Thoracic aorta endothelial cell (primary cell): ENCODE results near the genes PPP2R2C, BLOC1S4 and CCDC96.

- CAGE, long polyA plus RNA: no peak
Observed at GRCh38 chr4:6324618-6325586, 55.3 kb downstream of the WFS1 start.

DNA sequence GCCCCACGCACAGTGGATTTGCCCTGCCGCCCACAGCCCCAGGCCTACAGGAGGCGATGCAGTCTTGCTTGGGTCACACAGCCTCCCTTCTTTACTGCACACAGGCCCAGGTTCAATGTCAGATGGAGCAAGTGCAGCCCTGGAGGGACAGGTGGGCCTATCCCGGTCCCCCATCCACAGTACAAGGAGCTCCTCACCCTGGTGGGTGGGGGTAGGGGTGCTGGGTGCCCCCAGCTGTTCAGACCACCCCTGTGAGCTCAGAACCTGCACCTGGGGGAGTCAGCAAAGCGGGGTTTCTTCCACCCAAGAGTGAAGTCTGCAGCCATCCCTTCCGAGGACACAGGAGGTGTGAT, 87.8 kb downstream of the WFS1 start:
- CAGE, long polyA plus RNA: no peak

DNA sequence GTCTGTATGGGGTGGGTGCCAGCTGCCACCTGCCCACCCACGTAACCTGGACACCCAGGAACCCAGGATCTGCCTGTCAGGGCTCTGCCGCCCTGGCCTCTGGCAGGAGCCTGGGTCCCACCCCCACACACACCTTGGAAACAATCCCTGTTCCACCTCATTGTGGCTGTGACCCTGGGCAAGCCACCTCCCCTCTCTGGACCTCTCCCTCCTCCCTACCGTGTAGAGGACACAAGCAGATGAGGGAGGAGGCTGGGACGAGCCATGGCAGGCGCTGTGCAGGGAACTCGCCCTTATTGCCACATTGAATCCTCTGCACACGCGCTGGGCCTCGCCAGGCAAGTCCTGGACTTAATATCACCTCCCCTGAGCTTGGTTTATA, 81.3 kb downstream of the PPP2R2C start:
- CAGE, long polyA plus RNA: no peak

DNA sequence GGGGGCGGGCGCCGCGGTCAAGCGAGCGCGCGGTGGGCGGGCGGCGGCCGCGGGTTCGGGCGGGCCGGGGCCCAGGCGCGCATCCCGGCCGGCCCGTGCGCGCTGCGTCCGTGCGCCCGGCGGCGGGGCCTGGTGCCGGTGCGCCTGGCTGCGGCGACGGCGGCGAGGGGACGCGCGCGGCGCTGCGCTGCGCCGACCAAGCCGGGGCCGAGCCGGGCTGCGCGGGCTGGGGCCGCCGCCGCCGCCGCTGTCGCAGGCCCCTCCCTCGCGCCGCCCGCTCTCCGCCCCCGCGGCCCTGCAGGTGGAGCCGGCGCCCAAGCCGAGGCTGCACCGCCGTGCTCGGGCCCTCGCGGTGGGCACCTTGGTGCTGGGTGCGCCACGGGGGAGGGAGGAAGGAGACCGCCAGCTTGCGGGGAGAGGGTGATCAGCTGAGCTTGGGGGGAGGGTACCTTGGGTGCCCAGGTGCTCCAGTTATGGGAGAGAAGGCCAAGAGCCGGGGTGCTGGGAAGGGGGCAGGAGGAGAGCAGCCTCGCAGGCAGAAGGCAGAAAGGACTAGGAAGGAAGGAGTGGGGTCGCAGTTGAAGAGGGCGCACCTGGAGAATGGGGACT, at the start of gene PPP2R2C:
Gene PPP2R2C, minus strand, starts transcription at position 219 of the 609 bp plus-strand sequence.
- CAGE, long polyA plus RNA: no peak

GRCh38 chr4:6562869-6563337, 12.1 kb upstream of the MAN2B2 start:
- CAGE, long polyA plus RNA: no peak

DNA sequence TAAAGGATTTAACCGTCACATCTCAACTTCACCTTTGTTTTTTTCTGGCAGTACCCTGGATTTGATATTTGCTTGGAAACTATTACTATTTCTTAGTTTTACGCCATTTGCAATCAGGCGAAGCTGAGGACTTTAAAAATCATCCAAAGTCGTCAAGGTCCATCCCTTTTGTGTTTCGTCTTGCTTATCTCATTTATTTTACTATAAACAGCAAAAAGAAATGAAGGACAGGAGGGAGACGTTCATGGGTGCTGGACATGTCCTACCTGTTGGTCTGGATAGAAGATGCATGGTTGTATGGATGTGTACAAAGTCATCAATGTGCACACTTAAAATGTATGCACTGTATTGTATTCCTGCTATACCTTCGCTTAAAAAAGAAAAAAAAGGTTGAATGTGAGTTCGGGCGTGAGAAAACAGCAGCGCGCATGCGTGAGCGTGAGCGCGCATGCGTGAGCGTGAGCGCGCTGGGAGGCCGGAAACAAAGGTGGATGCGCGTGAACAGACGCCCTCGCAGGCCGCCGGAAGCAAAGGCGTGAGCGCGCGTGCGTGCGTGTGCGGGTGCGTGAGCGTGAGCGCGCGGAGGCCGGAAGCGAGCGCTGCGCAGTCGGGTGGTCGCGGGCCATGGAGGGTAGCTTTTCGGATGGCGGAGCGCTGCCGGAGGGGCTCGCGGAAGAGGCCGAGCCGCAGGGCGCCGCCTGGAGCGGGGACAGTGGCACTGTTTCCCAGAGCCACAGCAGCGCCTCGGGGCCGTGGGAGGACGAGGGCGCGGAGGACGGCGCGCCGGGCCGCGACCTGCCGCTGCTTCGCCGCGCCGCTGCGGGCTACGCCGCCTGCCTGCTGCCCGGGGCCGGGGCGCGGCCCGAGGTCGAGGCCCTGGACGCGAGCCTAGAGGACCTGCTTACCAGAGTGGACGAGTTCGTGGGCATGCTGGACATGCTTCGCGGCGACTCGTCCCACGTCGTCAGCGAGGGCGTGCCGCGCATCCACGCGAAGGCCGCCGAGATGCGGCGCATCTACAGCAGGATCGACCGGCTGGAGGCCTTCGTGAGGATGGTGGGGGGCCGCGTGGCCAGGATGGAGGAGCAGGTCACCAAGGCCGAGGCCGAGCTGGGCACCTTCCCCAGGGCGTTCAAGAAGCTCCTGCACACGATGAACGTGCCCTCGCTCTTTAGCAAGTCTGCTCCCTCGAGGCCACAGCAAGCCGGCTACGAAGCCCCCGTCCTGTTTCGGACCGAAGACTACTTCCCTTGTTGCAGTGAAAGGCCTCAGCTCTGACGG, at the start of gene BLOC1S4:
Gene BLOC1S4, plus strand, starts transcription at position 589 of the 1,281 bp plus-strand sequence.
- CAGE, long polyA plus RNA: no peak

GRCh38 chr4:6733114-6734035, 17.4 kb downstream of the BLOC1S4 start:
- CAGE, long polyA plus RNA: no peak

DNA sequence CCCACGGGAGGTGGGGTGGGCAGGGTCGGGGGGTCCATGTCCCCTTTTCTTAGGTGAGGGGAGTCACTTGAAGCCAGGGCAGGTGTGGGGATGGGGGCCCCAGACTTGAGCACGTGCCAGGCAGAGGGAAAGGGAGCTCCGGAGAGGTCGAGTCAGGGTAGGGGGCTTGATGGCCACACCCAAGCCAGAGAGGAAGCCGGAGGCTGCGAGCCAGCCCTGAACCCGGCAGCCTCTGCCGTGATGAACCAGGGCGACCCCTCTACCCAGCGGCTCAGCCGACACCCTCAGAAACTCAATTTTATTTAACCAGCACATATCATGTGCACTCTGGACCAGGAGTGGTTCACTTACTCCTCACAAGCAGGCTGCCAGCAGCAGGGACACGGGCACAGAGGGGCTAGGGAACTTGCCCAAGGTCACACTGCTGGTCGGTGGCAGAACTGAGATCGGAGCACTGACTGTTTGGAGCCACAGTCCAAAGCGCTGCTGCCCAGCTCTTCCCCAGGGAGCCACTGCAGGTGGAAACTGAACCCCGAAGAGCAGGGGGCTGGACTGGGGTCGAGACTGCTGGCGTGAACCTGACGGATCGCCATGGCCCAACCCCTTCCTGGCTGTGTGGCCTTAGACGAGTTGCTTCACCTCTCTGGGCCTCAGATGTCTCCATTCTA, 32.4 kb upstream of the KIAA0232 start:
- CAGE, long polyA plus RNA: no peak

- CAGE, long polyA plus RNA: no peak
Observed at GRCh38 chr4:6755353-6755542, 27.3 kb upstream of the KIAA0232 start.

DNA sequence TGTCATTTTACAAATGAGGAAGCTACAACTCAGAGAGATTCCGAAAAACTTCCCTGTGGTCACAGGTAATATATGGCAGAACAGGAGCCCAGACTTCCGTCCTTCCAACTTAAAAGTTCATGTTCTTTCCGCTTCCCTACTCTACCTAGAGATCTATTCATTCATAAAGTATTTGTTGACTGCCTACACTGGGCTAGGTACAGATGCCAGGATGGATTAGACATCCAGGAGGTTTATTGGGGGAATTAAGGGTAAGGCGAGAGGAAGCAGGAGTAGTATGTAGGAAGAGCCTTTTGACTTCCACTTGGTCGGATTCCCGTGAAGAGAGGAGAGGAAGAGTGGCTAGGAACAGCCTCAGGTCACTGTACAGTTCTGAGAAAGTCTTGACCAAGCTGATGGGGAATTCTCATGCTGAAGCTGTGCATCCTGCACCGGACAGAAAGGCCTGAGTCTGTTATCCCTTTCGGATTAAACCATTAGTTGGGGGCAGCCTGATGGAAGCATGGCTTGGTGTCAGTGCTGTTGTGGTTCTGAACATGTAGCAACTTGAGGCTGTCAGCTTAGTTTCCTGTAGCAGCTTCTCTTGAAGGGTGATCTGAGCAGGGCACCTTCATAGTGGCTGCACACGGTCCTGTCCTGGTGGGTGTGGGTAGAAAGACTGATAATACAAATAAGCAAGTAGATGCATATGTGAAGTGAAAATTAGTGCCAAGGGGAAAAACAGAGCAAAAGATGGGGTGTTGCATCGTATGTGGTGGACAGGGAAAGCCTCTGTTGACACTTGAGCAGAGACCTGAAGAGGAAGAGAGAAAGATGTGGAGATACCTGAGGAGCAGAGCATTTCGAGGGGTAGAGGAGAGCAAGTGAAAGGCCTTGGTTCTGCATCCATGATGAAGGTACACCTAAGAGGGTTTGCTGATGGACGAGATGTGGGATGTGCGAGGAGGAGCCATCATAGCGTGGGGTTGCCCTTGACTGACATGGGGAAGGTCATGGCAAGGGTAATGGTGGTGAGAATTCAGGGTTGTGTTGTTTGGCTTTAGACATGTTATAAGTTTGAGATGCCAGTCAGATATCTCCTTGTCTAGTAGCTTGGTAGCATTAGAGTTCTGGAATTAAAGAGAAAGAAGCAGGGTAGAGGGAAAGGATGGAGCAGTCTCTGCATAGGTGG, 11.7 kb downstream of the KIAA0232 start:
- CAGE, long polyA plus RNA: no peak

DNA sequence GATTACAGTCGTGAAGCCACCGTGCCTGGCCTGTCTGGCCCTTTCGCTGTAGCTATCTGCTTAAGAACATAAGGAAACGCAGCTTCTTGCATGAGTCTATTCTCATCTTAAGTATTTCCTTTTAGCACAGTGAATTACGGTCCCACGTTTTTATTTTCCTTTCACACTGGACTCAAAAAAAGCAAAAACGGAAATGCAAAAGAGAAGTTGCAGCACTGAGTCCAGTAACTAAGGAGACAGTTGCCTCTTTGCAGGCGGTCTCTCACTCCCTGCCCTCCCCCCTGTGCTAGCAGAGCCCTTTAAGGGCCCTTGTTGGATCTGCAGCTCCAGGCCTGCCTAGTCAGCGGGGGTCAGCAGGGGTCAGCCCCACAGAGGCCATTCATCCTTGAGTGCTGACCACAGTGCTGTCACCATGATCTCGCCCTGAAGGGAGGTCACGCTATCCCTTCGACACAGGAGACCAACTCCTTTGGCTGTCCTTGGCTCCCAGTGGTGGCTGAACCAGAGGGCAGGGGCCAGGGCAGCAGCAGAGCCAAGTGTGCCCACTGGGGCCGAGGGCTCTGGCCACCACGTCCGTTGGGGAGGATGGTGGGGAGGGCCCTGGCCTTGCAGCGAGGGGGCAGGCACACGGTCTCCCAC, 21.7 kb upstream of the TBC1D14 start:
- CAGE, long polyA plus RNA: no peak

GRCh38 chr4:6910944-6912053, 1.7 kb downstream of the TBC1D14 start:
- CAGE, long polyA plus RNA: no peak

DNA sequence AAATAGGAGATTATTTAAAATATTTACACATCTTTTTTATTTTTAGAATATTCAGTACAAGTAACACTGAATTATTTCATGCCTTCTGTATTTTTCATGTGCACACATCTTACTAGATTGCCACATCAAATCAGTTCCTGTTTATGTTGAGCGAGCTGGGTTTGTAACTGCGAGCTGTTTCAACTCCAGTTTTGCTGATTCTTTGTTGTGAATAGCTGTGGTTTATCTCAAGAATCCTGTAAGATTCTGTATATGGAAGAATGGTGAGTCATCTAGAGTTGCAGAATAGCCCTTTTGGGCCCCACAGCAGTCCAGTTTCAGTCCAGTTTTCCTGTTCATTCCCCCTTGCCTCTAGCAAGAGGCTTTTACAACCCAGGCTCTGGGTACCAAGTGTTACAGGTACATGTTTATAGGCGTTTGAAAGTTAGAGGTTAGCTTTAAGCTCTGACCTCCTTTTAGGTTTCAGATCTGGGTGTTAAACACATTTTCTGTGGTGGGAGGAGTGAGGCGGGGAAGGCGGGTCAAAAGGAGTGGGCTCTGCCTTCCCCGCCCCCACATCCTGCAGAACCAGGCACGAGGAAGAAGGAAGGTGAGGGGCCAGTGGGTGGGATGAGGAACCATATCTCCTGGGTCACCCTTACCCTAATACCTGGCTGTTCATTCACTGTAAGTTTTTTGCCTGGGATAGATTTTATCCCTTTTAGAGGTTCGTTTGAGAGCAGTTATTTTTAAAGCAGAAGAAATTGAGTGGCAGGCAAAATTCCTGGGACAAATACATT, 32.7 kb downstream of the TBC1D14 start:
- CAGE, long polyA plus RNA: no peak

GRCh38 chr4:7005756-7006150, 37.0 kb downstream of the CCDC96 start:
- CAGE, long polyA plus RNA: no peak

GRCh38 chr4:7007960-7008424, 34.8 kb downstream of the CCDC96 start:
- CAGE, long polyA plus RNA: no peak

GRCh38 chr4:7042208-7043148, at the start of gene CCDC96:
Gene CCDC96, minus strand, starts transcription at chr4:7043001.
- CAGE, long polyA plus RNA: no peak

DNA sequence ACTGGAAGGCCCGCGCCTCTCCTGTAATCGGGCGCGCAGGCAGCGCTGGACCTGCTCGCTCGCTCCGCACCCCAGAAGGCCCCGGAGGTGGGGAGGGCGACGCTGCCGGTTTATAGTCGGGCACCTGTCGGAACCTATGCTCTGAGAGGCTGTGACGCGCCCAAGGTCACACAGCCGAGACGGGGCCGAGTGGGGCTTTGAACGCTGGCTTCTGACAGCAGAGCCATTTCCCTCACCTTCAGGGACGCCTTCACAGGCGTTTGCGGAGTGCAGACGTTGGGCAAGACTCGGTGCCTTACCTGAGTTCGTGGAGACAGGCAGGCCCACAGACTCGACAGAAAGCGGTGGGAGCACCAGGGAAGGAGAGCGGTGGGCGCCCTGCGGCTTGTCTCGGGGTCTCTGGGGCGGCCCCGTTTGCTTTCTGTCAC, 729 bp downstream of the TADA2B start:
- CAGE, long polyA plus RNA: no peak

DNA sequence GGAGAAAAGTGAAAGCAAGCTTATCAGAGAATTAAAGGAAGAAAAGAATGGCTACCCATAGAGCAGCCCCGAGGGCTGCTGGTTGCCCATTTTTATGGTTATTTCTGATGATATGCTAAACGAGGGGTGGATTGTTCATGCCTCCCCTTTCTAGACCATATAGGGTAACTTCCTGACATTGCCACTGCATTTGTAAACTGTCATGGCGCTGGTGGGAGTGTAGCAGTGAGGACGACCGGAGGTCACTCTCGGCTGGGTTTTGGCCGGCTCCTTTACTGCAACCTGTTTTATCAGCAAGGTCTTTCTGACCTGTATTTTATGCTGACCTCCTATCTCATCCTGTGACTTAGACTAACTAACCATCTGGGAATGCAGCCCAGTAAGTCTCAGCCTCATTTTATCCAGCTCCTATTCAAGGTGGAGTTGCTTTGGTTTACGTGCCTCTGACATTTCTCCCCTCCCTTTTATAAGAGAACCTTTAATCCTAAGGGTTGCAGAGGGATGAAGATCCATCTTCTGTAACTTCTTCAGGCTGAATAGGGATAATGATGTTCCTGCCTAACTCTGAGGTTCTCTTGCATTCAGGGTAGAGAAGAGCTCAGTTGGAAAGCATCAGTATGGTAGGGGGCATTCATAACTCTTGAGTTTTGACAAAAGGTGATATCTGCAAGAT, 16.8 kb upstream of the GRPEL1 start:
- CAGE, long polyA plus RNA: no peak

- CAGE, long polyA plus RNA: no peak
Observed at GRCh38 chr4:7564112-7564731, 129.5 kb upstream of the PSAPL1 start.

GRCh38 chr4:7648043-7648572, 213.4 kb upstream of the PSAPL1 start:
- CAGE, long polyA plus RNA: no peak